ENCODE data around the genes CARM1 and ANGPTL8.

- RAMPAGE, long total RNA: no peak
- RRBS: no CpG with 5 or more reads among the region's 18 CpGs
Measured at GRCh38 chr19:10685557-10686290, 15.5 kb upstream of the QTRT1 start.

- RAMPAGE, long total RNA: no peak
- RRBS: 95% methylated on average over 8 of the region's 41 CpGs
Measured at GRCh38 chr19:10712546-10713515, 5.0 kb upstream of the DNM2 start.

GRCh38 chr19:10748471-10749646 lies 31.0 kb downstream of the DNM2 start:
- RAMPAGE, long total RNA: no peak
- RRBS: no CpG with 5 or more reads among the region's 25 CpGs

- RAMPAGE, long total RNA: no peak
- RRBS: 84% methylated on average over 2 of the region's 13 CpGs
Measured at GRCh38 chr19:10768361-10768842, 50.5 kb downstream of the DNM2 start.

DNA sequence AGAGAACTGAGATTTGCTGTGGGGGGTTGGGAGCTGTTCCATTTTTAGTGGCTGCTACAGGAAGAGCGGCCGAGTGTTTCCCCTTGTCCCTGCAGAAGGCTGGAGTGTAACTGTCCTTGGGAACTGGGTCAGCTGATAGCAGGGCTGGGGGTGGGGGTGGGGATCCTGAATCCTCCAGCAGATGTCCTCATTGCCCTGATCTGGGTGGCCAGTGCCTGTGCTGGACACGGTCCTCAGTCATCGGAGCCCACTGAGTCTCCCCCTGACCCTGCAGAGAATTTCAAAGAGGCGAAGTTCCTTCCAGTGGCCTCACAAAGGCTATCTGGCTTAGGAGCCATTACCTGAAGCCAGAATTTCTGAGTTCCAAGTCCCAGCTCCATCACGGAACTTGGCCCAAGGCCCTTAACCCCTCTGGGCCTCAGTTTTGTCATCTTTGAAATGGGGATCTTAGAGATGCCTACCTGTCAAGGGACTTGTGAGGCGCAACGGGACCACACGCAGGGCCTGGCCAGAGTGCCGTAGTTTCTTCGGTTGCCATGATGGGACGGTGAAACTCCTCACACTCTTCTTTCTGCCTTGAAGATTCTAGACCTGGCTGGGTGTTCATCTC lies 51.8 kb downstream of the DNM2 start:
- RAMPAGE, long total RNA: no peak
- RRBS: no CpG with 5 or more reads among the region's 12 CpGs

GRCh38 chr19:10784121-10784748 lies 51.8 kb downstream of the TMED1 start:
- RAMPAGE, long total RNA: no peak
- RRBS: no CpG with 5 or more reads among the region's 14 CpGs

DNA sequence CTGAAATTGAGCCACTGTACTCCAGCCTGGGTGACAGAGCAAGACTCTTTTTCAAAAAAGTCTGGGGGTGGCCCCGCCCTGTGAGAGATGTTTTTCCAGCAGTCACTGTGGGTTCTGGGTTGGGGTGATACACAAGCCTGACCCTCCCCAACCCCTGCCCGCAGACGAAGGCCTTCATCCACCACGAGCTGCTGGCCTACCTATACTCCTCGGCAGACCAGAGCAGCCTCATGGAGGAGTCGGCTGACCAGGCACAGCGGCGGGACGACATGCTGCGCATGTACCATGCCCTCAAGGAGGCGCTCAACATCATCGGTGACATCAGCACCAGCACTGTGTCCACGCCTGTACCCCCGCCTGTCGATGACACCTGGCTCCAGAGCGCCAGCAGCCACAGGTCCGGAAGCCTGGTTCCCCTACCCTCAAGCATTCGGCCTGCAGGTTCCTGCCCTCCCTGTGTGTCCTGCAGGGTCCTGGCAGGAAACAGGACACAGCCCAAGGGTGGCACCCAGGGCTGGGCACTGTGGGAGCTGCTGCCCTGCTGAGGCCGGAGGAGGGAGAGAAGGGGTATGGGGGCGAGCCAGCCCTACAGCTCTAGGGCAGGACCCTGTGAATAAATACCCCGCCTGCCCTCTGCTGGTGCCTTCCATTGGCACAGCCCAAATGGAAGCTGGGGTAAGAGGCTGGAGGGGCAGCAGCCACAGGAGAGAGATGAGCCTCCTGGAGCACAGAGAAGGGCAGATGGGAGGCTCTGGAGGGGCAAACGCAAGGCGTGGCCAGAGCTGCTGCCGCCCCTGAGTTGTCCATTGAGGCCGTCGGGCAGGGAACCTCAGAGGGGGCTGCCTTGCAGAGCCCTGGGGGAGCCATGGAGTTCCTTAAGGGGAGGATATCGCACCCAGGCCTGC lies 6.9 kb downstream of the TMED1 start:
- RAMPAGE, long total RNA: no peak
- RRBS: no CpG with 5 or more reads among the region's 27 CpGs

DNA sequence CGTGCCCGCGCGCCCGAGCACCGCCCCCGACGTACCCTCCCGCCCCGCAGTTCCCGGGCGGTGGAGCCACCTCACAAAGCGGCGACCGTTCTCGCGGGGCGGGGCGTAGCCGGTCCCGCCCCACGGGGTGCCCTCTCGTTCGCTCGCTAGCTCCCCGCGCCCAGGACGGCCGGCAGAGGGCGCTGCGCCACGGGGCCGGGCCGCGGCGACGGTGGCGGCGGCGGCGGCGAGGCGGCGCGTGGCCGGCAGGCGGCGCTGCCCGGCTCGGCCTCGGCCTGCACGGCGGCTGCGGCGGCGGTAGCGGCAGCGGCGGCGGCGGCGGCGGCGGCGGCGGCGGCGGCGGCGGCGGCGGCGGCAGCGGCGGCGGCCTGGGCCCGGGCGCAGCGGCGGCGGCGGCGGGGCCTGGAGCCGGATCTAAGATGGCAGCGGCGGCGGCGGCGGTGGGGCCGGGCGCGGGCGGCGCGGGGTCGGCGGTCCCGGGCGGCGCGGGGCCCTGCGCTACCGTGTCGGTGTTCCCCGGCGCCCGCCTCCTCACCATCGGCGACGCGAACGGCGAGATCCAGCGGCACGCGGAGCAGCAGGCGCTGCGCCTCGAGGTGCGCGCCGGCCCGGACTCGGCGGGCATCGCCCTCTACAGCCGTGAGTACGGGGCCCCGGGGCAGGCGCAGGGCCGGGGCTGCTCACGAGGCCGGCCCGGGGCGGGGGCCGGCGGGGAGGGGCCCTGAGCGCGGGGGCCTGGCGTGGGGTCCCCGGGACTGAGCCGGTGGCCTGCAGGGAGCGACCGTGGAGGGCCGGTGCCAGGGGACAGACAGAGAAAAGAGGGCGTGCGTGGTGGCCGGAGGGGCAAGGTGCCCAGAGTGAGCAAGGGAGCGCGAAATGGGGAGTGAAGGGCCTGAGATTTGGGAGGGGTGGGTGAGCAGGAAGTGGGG lies at the start of gene CARM1:
TSS of gene CARM1 (plus strand) at position 270 of the 929 bp plus-strand sequence.
- RAMPAGE, long total RNA: no peak
- RRBS: 2% methylated on average over 83 of the region's 150 CpGs

GRCh38 chr19:11061825-11062504 lies 27.3 kb upstream of the LDLR start:
- RAMPAGE, long total RNA: no peak
- RRBS: no CpG with 5 or more reads among the region's 22 CpGs

- RAMPAGE, long total RNA: no peak
- RRBS: no CpG with 5 or more reads among the region's 10 CpGs
Measured at GRCh38 chr19:11198750-11199554, 1.6 kb upstream of the KANK2 start.

DNA sequence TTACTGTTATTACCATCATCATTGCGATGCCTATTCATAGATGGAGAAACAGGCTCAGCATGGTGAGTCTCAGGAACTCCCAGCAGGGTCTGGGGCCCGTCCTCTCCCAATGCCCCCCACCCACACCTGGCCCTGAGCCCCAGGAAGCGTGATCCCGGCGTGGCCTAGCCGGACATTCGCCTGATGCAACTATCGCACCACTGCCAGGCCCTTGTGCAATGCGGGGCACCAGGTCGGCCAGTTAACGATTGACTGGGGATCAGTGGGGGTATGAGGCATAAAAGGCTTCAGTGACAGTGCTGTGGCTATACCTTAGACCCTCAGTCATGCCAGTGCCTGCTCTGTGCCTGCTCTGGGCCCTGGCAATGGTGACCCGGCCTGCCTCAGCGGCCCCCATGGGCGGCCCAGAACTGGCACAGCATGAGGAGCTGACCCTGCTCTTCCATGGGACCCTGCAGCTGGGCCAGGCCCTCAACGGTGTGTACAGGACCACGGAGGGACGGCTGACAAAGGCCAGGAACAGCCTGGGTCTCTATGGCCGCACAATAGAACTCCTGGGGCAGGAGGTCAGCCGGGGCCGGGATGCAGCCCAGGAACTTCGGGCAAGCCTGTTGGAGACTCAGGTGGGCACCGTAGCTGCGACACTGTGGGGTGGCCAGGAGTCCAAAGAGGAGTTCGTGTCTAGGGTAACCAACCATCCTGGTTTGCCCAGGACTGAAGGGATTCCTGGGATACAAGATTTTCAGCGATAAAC lies at the start of gene ANGPTL8:
TSS of gene ANGPTL8 (plus strand) at position 308 of the 754 bp plus-strand sequence.
- RAMPAGE, long total RNA: no peak
- RRBS: no CpG with 5 or more reads among the region's 25 CpGs

- RAMPAGE, long total RNA: no peak
- RRBS: no CpG with 5 or more reads among the region's 9 CpGs
Measured at GRCh38 chr19:11252918-11253381, 9.4 kb downstream of the DOCK6 start.

DNA sequence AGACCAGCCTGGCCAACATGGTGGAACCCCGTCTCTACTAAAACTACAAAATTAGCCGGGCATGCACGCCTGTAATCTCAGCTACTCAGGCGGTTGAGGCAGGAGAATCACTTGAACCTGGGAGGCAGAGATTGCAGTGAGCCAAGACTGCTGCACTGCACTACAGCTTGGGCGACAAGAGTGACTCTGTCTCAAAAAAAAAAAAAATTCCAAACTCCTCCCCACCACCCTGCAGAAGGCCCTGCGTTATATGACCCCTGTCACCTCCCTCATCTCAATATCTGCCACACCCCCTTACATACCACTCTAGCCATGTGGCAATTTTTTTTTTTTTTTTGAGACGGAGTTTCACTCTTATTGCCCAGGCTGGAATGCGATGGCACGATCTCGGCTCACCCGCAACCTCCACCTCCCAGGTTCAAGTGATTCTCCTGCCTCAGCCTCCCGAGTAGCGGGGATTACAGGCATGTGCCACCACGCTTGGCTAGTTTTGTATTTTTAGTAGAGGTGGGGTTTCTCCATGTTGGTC lies 4.7 kb downstream of the EPOR start:
- RAMPAGE, long total RNA: no peak
- RRBS: no CpG with 5 or more reads among the region's 14 CpGs

DNA sequence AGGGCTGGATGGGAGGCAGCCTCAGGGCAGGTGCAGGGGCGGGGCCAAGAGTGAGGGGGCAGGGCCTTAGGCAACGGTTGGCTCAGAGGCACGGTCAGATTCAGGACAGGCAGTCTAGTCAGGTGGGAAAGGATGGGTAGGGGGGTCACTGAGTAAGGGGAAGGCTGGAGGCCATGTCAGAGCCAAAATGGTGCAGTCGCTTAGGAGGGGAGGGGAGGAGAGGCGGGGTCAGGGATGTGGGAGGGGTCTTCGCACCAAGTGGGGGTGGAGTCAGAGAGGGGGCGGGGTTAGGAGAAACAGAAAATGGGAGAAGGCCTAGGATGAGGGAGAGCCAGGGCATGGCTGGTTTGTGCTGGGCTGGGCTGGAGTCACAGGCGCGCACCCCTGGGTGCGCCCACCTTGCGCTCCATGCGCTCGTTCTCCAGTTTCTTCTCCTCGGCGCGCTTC lies 6.7 kb upstream of the RGL3 start:
- RAMPAGE, long total RNA: no peak
- RRBS: no CpG with 5 or more reads among the region's 16 CpGs

DNA sequence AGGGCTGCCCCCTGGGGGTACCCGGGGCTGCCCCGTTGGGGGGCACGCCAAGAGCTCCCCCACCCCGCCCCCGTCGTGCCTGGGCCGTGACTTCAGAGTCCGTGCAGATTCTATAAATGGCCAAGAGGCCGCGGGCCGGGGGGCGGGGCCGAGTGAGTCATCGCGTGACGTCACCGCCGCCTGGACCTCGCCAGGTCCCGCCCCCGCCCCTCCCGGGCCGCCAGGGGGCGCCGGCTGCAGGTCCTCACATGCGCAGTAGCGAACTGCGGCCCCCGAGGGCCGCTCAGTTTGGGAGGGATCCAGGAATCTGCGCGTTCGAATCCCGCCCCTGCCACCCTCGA lies 2.7 kb upstream of the CNN1 start:
- RAMPAGE, long total RNA: no peak
- RRBS: 2% methylated on average over 20 of the region's 35 CpGs

DNA sequence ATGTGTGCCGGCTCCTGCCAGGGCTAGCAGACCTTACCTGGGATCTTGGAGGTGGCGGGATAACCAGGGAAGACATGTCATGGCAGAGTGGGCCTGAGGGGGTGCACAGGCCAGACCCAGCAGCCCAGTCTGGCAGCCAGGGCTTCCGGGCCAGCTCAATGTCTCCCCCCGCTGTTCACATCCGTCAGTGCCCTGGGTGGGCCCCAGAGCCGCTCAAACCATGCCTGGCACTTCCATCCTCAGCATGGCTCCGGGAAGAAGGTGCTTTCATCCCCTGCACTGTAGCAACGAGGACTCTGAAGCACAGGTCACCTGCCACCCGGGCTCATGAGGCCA lies 7.1 kb downstream of the ELOF1 start:
- RAMPAGE, long total RNA: no peak
- RRBS: 55% methylated on average over 5 of the region's 9 CpGs

DNA sequence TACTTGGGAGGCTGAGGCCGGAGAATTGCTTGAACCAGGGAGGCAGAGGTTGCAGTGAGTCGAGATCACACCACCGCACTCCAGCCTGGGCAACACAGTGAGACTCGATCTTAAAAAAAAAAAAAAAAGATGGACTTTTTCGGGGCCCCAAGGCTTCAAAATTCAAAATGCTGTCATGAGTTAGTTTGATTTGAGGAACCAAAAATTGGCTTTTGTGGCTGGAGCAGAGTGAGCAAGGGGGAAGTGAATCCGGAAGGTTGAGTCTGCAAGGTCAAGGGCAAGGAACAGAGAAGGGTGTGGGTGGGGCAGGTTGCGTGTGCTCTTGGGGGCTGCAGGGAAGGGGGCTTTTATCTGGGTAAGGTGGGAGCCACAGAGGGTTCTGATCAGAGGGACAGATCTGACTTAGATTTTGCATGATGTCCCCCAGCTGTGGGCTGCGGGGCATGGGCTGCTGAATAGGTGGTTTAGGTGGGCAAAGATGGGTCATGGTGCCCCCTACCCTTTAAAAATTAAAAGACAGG lies 6.5 kb upstream of the ACP5 start:
- RAMPAGE, long total RNA: no peak
- RRBS: no CpG with 5 or more reads among the region's 8 CpGs

GRCh38 chr19:11811988-11812405 lies 2.1 kb upstream of the ZNF440 start:
- RAMPAGE, long total RNA: no peak
- RRBS: no CpG with 5 or more reads among the region's 3 CpGs

- RAMPAGE, long total RNA: no peak
- RRBS: no CpG with 5 or more reads among the region's 5 CpGs
Measured at GRCh38 chr19:11925765-11926094, 823 bp downstream of the ZNF700 start.

GRCh38 chr19:11978749-11979300 lies 14.0 kb downstream of the ZNF763 start:
- RAMPAGE, long total RNA: no peak
- RRBS: no CpG with 5 or more reads among the region's 7 CpGs